Left lobe of liver (tissue), 1 donor: ENCODE measurements around a stretch of chr11.

DNA sequence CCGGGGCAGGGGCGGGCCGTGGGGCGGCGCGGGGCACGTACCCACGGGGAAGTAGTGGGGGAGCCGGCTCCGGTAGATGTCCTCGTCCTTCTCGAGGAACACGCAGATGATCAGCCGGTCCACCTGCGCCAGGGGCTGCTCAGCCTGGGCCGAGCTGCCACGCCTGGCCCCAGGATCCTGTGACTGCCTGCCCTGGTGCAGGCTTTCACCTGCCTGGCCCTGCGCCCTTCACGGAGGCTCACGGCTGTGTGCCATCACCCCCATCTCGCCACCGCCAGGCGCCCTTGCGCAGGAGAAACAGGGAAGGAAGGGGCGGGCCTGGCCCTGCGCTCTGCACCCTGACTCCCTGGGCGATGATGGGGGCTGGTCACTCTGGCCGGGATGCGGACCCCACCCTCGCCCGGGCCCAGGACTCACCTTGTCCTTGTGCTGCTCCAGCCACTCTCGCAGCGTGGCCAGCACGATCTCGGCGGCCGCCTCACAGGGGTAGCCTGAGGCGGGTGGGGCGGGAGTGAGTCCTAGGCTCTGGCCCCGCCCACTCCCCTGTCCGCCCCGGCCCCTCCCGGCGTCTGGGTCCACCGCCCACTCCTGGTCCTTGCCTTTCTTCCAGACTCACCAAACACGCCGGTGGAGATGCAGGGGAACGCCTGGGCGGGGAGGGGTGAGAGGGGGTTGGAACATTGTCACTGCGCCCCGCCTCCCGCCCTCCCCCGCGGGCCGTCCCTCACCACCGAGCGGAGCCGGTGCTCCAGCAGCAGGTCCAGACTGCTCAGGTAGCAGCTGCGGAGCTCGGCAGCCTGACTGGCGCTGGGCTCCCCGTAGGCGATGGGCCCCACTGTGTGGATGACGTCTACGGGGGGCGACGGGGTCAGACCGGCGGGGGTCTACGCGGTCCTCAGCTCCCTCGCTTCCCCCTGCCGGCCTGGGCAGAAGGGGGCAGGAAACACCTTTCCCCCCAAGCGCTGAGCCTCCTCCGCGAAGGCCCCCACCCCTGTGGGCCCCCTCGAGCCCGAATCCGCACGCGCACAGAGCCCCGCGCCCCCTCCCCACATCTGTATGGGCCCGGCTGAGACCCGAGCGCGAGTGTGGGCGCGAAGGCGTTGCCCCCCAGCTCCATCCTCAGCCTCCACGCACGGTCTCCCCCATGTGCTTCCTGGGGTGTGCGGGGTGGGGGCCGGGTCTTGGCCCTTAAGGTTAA lies 13.1 kb downstream of the OTUB1 start:
- PRO-cap, result no peak

GRCh38 chr11:64220466-64221277 lies 5.3 kb downstream of the TRPT1 start:
- PRO-cap, result no peak

DNA sequence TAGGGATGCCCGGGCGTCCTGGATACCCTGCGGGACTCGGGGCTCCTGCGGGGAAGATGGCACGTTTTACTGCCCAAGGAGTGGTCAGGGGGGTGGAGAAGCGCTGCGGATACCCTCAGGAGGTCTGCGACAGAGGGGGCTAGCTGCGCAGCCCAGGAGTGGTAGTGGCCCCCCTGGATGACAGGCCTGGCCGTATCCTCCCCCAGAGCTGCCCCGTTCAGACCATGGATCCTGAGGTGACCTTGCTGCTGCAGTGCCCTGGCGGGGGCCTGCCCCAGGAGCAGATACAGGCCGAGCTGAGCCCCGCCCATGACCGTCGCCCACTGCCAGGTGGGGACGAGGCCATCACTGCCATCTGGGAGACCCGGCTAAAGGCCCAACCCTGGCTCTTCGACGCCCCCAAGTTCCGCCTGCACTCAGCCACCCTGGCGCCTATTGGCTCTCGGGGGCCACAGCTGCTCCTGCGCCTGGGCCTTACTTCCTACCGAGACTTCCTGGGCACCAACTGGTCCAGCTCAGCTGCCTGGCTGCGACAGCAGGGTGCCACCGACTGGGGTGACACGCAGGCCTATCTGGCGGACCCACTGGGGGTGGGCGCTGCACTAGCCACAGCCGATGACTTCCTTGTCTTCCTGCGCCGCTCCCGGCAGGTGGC lies 482 bp downstream of the NUDT22 start:
- PRO-cap, result no peak

GRCh38 chr11:64252122-64253174 lies 1.1 kb downstream of the PLCB3 start:
- PRO-cap, result unidirectional peak, minus-strand start at chr11:64252583

DNA sequence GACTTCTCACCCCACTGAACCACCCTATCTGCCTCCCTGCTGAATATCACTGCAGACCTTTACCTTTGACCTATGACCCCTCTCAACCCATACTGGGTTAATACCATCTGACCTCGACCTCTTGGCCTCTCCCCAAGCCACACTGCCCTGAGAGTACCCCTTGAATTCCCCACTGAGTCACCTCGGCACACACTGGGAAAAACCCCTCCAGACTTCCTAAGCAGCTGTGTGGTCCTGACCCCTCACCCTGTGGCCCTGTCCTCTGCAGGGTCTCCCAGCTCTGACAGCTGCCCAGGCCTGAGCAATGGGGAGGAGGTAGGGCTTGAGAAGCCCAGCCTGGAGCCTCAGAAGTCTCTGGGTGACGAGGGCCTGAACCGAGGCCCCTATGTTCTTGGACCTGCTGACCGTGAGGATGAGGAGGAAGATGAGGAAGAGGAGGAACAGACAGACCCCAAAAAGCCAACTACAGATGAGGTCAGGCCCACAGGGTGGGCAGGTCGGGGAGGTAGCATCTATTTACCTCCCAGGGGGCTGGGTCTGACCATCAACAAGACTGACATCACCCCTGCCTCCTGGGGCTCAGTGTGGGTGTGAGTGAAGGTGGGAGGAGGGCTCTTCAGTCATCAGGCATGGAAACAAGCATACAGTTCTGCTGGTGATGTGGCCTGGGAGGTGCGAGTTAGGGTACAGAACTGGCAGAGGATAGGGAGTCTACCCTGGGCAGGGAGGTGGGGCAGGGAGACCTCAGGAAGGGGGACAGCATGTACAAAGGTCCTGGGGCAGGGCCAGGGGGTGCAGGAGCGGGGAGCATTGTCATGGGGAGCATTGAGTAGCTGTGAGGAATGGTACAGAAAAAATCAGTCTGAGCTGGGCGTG lies 8.7 kb downstream of the PLCB3 start:
- PRO-cap, result no peak

GRCh38 chr11:64282914-64283113 lies 1.7 kb downstream of the BAD start:
- PRO-cap, result no peak

DNA sequence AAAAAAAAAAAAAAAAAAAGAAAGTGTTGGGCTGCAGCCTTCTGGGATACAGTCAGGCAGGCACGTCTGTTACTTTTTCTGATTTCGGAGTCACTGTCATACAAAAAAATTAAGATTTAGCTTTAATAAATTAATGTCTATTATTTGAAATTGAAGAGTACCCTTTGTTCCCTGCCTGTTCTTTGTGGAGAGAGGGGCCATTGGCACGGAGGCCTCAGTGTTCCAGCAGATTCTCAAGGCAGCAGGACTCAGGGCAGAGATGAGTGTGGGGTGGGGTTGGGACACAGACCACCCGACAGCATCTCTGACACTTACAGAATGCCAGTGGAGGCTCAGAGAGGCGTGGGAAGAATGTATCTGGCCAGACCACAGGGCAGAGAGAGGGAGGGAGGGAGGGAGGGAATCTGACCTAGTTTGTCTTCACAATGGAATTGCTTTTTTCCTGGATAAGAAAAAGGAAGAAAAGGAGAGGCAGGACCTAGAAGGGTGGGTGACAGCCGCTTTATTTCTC lies 3.5 kb downstream of the KCNK4 start:
- PRO-cap, result no peak

GRCh38 chr11:64339482-64339785 lies 570 bp upstream of the CCDC88B start:
- PRO-cap, result no peak

DNA sequence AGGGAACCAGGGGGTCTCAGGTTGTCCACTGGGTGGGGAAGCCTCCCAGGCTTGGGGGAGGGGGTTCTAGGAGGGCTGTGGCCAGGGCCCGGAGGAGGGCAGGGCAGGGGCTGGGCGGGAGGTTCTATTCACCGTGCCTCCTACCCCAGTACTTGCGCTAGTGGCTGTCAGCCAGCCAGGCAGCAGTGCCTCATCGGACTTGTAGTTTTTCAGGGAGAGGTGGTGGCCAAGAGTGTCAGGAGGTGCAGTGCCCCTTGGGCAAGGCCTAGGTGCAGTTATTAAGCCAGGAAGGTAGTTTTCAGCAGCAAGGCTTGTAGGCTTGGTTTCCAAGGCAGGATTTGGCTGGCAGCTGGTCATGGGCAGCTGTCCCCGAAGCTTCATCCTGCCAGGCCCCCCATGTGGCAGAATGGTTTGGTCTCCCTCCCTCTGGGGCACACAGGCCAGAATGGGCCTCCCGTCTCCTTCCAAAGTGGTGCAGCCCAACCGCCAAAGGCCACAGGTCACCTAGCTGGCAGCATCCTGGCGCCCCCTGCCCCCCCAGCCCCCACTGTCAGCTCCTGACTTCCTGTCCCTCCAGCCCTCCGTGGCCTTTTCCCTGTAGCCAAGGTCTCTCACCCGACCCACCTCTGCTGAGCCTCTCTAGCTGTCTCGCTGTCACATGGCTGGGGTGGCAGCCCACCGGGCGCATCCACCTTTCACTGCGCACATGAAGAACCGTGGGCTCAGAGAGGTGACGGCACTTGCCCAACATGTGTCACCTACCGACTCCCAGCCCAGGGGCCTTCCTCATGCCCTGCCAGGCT lies 8.5 kb downstream of the CCDC88B start:
- PRO-cap, result no peak

DNA sequence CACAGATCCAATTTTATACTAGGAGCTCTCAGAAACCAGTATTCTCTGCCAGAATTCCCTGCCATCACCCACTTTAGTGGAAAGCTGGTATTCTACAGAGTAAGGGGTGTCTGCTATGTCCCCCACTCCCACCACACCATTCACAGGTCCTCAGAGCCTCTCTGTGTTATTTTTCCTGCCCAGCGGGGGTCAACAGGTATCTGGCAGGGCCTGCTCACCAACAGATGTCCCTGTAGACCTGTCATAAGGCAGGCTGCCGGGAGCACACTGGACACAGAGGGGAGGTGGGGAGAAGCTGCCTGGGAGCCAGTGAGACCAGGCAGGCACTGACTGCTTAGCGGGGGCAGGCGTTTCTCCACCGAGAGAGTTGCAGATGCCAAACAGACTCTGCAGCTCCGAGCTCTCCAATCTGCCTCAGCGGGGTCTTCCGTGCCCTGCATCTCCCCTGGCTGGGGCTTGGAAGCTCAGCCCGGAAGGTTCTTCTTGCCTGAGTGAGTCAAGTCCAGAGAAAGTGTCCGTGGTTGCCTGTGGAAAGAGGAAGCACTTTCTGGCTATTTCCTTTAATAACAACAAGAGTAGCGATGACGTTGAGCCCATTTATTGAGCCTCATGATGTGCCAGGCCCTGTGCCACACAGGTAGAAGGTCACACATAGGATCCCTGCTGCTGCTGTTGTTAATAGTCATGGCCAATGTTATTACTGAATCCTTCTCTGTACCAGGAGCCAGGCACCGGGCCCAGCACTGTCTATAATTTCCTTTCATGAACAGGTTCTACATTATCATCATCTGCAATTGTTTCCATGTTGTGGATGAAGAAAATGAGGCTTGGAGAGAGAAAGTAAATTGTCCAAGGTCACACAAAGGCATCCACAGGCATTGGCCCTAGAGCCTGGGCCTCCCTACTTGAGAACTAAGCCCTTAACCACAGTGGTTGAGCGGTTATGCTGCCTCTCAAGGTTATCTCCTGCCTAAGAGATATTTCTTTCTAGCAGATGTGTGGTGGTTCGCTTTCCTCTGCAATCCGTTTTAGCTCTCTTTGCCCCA lies 26.6 kb downstream of the RPS6KA4 start:
- PRO-cap, result no peak

DNA sequence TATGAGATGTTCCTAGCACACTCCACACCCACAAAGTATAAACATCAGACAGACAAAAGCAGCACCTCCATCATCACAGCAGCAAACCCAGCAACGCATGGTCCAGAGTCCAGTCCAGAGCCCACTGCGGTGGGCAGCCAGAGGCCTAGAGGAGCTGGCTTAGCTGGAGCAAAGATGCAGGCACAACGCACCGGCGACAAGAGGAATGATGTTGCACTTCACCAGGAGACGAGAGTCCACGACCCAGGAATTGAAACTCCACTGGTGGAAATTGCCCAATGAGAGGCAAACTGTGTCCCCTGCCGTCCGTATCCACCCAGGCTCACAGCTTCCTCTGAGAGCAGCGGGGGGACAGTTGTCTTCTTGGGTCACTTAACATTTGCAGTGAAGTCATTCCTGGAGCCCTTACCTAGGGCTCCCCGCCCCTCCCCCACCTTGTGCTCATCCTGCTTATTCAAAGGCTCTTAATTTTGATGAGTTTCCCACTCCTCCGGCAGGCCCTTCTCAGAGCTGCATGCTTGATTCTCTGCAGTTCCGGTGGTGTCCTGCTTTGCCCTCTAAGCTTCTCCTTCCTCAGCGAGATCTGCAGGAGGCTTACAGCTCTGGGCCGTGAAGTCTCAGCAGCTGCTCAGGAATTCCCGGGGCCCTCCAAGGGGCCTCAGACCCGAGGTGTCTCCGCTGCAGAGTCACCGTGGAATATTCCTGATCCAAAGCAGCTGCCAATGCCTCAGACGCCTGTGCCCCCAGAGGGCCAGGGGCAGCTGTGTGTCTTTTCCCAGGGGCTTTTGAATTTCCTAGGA lies 36.9 kb downstream of the RPS6KA4 start:
- PRO-cap, result no peak

DNA sequence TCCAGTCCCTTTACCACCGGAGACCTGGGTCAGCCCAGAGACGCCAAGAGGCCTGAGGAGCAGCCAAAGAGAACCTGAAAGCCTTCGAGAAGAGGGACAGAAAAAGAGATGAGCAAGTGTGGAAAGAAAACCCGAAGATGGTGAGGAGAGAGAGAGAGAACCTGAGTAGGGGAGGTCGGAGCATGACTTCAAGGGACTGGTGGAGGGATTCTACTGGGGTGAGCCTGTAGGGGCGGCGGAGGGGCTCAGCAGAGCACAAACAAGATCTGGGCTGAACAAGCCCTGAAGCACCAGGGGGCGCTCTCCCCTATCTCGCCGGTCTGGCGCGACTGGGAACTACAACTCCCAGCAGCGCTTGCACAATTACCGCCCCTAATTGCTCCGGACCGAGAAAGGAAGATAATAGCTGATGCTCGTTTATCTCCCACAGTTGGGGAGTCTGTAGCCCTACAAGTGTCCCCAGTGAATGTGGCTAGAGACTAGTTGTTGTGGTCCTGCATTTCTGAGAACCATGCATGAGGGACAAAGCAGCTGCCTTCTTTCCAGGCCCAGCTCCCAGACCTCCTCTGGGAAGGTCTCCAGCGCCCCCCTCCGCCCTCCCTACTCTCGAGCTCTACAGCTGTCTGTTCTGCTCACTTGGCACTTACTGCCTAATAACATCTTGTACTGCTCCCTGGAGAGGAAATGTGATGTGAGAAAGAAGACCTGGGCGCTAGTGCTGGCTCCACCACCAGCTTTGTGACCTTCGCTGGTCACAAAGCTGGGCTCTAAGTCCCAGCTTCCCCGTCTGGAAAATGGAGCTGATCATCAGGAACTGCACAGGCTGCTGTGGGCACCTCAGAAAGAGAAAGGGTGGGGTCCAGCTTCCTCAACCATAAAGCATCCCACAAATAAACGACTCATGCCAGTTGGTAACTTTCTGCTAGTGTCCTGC lies 34.5 kb downstream of the NRXN2 start:
- PRO-cap, result unidirectional peak, plus-strand start at position 375 of the sequence

GRCh38 chr11:64854214-64855373 lies 10.1 kb upstream of the CDC42BPG start:
- PRO-cap, result no peak

- PRO-cap, result bidirectional peak, plus-strand start at chr11:64878891, minus-strand start at chr11:64878621
Observed at GRCh38 chr11:64878741-64879583, 541 bp upstream of the EHD1 start.

GRCh38 chr11:64879584-64880212 lies 1.3 kb upstream of the EHD1 start:
- PRO-cap, result no peak

- PRO-cap, result bidirectional peak, plus-strand start at chr11:64893583, minus-strand start at chr11:64893449
Observed at GRCh38 chr11:64892966-64893738, 14.7 kb upstream of the EHD1 start.

DNA sequence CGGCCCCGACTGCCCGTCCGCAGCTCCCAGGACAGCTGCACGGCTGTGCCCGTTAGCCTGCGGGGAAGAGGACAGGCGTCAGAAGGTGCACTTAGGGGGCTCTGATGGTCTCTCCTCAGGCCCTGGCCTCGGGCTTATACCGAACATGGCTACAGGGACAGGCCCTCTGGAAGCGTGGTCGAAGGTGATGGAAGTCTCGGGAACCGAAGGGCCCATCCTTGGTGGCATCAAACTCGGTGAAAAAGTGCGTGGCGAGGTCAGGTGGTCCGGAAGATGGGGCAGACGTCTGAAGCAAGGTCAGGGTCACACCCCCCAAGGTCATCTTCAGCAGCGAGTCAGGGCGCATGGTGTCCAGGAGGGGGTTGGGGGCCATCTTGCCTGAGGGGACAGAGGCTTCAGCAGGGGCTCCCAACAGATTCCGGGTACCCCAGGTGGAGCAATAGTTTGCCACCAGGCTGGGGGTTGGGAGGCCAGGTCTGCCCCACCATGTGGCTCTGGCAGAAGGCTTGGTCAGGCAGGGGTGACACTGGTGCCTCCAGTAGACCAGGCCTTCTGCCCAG lies 6.0 kb downstream of the ATG2A start:
- PRO-cap, result no peak

DNA sequence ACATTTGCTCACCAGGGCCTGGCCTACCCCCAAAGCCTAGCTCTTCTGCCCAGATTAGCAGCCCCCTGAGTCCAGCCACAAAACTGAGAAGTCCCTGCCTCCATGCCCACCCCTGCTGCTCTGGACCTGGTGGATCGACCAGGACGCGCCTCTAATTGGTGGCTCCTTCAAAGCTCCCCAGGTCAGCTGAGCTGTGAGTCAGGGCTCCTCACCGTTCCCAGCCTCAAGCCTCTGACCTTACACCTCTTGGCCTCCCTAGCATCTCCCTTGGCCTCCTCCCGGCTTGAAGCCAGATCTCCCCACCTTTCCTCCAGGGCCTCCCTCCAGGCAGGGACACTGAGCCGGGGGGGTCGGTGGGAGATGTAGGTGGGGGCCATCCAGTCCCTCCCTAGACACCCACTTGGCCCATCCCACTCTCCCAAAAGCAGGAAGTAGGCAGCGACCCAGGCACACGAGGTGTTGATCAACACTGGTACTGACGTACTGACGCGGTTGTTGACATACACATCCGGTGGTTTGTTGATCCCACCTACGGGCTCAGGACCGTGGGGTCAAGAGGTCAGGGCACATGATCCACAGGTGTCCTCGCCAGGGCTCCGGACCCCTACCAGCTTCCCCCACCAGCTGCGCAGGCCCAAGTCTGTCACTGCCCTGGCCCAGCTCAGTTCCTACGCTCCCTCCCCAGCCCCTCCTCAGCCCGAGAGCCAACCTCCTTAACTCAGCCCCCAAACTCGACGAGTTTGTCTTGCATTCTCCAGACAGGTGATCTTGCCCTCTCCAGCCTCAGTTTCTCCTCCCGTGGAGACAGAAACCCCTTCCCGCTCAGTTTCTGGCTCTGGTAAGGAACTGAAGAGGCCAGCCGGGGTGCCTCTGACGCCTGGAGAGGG lies 811 bp downstream of the ATG2A start:
- PRO-cap, result no peak

GRCh38 chr11:64988304-64989213 lies 8.2 kb downstream of the BATF2 start:
- PRO-cap, result no peak

DNA sequence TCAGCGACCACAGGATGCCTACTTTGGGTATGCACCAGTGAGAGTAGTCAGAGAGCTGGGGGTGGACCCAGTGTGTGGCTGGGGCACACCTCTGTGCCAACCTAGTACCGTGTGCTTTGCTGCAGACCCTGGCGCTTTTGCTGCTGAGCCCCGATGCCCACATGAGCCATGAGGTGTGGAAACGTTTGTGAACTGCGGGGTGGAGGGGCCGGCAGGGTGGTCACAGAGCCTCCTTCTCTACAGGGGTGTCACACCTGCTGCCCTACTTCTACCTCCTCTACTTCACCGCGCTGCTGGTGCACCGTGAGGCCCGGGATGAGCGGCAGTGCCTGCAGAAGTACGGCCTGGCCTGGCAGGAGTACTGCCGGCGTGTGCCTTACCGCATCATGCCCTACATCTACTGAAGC lies 1.8 kb downstream of the ZNHIT2 start:
- PRO-cap, result no peak